Pulmonary lymph node (tissue), 1 donor: ENCODE results near the gene SRGAP3.

- PRO-cap: no peak
Observed at GRCh38 chr3:7646701-7647038, 785.8 kb downstream of the GRM7 start.

GRCh38 chr3:8372038-8372582, 129.5 kb upstream of the LMCD1 start:
- PRO-cap: unidirectional peak, plus-strand start at chr3:8372322

DNA sequence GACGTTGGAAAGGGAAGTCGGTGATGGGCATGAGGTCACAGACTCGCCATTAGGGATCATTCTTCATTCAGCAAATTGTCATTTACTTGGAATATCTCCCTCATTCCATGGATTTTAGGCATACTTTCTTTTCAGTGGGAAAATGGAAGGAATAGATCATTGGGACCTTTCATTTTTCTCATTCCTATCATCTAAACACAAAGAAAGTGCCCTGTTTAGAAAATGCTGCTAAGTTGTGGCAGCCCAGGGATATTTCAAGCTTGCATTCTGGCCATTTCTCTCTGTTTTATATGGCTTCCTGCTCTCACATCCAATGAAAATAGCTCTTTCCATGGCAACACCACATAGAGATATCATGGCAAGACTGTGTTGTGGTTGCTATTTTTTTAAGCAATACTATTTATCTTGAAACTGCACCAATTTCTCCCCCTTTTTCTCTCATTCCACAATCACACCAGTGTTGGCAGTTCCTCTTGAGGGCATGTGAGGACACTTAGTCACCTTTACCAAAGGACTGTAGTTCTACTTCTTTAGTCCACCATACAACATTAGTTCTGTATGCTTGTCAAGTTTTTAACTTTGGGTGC, 40.6 kb upstream of the LMCD1 start:
- PRO-cap: no peak

DNA sequence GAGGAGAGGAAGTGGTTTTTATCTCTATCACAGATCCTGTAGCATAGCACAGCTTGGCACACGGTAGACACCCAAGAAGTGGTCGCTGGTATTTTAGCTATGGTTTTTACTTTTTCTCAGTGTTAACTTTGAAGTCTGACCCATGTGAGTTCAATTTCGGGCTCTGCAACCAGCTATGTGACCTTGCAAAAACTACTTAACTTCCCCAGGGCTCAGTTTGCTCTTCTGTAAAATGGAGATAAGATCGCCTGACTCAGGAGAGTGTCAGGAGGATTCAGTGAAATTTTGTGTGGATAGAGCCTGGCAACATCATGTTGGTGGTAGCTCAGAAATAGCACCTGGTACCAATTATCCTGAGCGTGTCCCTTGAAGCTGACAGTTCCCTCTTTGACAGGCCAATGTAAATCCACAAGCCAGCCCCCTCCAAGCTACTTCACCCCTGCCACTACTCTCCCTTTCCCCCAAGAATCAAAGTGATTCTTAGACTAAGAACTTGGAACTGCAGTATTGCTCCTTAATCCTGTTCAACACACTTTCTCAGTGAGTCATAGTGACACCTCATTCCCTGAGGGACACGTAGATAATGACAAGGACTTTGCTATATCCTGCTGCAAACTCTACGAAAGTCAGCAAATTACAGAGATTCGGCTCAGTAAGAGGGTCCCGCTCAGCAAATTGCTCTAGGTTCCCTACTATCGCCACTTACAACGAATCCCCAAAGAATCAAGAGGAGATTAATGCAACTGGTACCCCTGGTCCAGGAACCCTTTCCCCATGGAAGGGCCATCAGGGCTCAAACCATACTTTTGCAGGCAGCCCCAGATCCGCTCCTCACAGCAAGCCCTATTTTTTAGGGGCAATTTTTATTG, 8.5 kb upstream of the LMCD1 start:
- PRO-cap: no peak

GRCh38 chr3:8675417-8675937, 30.9 kb upstream of the SSUH2 start:
- PRO-cap: no peak

DNA sequence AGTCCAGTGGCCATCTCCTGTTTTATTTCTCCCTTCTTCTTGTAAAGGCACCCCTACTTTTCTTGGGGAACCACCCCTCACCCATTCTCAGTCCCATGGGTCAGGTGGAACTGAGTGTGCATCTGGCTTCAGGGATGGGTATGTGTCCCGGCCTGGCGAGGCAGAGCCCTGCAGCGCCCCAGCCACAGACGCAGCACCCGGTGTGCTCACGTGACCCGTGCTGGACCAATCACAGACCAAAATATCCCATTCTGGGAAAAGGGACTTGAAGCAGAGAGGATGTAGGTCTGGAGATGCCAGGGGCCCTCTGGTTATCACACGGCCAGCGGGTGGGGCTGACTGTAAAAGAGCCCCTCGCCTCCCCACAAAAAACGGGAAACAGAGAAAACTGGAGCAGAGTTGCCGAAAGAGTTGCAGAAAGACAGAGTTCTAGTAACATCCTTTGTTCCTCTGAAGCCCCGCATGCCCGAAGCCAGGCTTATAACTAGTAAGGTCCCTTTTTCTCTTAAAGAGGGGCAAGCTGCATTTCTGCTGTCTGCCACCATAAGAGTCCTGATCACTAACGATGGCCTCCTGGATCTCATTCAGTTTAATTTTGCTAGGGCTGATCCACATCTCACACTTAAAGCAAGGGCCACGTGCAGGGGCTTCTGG, 138.1 kb upstream of the RAD18 start:
- PRO-cap: no peak

GRCh38 chr3:9180549-9181135, 68.8 kb downstream of the SRGAP3 start:
- PRO-cap: unidirectional peak, minus-strand start at chr3:9180898

DNA sequence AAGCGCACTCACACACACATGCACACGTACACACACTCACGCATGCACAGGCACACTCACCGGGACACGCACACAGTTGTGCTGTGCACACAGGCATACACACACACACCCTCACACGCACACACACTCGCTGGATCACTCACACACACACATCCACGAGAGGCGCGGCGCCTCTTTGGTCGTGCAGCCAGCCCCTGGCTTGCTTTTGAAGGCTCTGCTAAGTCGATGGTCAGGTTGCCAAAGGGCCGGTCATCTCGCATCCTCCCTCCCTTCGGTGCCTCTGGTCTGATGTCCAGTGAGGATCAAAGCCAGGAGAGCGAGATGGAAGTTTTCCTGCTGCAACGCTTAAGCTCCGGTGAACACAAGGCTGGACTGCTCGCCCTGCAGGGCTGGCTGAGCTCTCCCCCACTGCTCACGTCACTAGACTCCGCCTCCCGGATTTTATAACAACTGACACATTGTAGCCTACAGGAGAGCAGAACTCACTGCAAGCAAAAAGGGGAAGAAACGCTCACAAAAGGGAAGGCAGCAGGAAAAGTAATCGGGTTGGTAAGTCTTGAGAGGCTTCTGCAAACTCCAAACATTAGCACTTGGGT, at the start of gene SRGAP3:
SRGAP3 (minus strand) TSS at position 374 of the 596 bp plus-strand sequence.
- PRO-cap: bidirectional peak, plus-strand start at position 485 of the sequence, minus-strand start at position 416 of the sequence

DNA sequence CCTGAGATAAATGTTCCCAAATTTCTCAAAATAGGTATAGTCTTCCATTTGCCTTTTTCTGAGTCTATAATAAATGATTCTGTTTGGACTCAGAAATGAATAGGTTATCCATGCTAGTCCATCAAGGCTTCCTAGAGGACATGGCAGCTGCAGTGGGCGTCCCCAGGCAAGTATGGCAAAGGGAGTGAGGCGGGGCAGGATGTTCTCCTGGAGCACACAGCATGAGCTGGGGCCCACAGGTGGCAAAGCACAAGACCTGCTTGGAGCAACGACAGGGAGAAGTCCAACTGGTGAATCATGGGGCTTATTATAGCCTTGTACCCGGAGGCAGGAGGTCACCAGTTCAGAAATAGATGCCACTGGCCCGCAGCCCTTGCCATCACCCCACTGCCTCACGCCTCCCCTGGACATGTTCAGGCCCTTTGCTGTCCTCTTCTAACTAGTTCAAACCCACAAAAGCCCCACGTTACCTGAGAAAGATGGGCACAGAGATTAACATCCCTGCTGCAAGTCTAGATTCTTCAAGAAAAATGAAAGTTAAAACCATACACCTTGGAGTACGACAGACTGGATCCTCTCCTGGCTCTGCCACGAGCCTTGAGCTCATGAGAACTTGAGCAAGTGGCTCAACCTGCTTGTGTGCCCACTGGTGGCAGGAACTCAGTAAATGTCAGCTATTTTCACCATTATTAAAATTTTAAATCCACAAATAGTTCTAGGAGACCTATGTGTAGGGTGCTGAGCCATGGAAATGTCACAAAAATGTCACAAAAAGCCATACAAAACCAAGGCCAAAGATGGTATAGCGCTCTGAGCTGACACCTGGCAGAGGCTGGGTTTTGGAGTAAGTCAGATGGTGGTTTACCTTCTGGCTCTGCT, 1.8 kb upstream of the SRGAP3 start:
- PRO-cap: no peak

DNA sequence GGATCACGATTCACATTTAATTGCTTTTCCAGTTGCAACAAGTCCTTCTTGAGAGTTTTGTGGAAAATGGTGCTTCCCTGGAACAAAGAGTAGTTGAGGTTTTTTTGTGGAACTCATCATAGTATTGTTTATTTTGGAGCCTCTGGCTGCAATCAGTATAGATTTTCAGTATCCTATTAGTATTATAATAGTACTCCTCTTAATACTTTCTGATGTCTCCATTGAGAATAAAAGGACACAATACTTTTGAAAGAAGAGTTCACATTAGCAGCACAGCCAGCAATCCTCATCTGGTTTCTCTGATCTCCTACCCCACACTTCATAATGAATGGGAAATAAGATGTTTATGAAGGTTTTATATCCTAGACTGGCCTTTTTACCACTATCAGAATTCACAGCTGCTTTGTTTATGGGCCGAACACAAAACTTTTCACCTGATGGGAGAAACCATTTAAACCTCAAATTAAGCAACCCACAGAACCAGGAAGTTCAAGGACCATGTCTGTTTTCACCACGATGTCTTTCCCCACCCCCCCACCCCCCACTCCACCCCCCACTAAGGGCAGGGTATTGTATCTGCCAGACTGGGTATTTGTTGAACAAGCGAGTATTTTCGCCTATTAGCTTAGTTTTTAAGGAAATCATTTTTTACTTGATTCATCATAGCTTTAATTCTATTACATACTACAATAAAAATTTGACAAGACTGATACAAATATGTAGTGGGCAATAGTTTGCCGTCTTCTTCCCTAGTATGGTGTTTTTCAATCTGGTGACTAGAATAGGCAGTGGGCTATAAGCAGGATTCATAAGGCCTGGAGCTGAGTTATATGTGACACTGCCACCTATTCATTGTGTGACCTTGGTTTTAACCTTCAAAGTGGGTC, 11.3 kb upstream of the SETD5 start:
- PRO-cap: no peak

DNA sequence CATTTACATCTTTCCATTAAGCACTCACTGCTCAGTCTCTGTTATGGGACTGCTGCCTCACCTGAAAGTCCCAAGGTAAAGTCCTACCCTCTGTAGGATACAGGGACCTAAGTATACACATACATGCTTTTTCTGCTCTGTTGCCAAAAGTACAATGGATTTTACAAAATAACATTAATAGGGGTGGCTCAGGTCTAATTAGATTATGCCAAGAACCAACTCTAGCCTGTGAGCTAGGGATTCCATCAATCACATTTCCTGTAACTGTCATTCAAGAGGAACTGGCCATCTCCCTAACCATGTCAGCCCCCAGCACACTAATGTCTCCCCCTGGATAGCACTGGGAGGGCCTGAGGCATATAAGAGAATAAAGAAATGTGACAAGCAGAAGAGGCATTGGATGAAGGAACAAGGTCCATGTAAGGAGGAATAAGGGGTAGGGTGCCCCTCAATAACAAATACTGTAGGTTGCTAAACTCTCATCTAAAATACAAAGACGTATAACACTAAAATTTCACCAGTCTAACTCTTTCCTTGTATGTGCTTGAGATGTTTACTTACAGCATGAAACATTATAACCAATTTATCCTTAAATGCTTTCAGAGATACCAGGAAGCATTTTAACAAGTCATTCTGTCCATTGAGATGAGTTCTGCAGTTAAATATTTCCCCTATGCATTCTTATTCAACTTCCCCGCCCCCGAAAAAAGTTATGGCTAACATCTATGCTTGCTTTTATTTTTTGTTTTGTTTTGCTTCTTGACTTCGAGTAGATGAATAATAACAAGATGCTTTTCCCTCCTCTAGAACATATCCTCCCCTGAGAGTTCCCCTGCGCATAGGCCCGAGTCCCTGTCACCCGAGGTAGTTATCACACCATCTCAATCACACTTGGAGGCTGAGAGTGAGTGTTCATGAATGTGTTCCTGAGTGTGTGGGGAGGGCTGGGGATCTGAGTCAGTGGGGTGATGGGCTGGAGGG, 70.6 kb downstream of the SETD5 start:
- PRO-cap: no peak

- PRO-cap: no peak
Observed at GRCh38 chr3:9754536-9755339, 5.0 kb downstream of the OGG1 start.

DNA sequence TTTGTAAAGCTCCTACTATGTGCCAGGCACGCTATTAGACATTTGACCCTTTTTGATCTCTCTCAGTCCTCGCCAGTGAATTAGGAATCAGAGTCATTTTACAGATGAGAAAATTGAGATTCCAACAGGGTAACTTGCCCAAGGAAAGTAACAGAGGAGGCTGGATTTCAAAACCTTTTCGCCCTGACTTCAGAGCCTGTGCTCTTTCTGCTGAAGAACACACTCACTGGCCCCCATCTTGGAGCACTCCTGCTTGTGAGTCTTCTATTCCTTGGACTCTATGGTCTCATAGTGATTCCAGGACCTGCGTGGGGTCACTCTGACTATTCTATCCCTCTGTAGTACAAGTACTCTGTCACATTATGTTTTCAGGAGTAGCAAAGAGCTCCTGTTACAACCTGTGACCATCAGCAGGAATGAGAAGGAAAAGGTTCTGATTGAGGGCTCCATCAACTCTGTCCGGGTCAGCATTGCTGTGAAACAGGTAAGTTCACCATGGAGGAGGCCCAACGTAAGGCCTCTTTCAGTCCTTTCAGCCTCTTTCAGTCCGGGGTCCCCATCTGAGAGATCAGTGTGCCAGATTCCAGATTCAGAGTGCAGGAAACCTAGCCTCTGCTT, 7.0 kb downstream of the ARPC4 start:
- PRO-cap: no peak

GRCh38 chr3:9810833-9811267, 788 bp downstream of the TTLL3 start:
- PRO-cap: no peak

- PRO-cap: no peak
Observed at GRCh38 chr3:9898799-9899223, 3.8 kb upstream of the IL17RE start.

GRCh38 chr3:10189083-10189465, 24.4 kb downstream of the IRAK2 start:
- PRO-cap: no peak

- PRO-cap: no peak
Observed at GRCh38 chr3:10212349-10212796, 35.9 kb upstream of the TATDN2 start.

GRCh38 chr3:10242290-10242747, 5.9 kb upstream of the TATDN2 start:
- PRO-cap: bidirectional peak, plus-strand start at chr3:10242625, minus-strand start at chr3:10242525

DNA sequence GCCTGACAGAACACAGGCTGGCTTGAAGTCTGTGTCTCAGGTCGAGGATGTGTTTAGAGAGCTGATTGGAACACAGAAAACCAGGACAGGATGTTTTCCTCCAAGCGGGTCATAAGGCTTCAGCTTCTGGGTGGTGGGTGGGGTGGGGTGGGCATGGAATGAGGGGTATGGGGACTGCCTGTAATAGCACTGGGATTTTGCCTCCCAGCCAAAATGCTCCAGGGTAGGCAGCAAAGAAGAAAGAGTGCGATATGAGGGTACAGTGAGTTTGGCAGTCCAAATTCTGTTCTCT, 13.6 kb downstream of the GHRL start:
- PRO-cap: no peak

DNA sequence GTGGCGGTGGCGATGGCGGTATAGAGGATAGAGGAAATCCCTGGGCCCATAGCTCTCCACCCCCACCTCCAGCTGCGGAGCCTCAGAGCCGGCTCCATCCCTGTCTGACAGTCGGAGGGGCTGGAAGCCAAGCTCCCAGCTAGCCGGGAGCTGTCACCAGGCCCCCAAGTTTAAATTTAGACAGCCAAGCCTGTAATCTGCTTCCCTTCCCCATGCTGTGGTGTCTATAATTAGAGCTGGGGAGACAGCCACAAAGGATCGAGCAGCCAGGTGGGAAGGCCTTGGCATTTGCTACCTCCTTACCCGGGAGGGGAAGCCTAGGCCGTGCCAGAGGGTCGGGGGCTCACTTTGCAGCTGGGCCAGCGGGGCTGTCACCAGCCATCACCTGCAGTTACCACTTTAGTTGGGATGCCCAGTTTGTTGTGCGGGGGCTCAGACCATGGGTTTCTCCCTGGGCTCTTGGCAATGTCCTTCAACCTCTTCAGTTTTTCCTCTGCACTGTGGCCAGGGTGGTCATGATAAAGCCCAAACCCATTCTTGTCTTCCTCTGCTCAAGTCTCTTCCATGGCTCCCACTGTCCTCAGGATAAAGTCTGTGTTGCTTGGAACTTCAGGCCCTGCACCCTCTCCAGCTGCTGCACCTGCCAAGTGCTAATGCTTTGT, 56.4 kb upstream of the SEC13 start:
- PRO-cap: no peak